ENCODE measurements around a stretch of chr11.

DNA sequence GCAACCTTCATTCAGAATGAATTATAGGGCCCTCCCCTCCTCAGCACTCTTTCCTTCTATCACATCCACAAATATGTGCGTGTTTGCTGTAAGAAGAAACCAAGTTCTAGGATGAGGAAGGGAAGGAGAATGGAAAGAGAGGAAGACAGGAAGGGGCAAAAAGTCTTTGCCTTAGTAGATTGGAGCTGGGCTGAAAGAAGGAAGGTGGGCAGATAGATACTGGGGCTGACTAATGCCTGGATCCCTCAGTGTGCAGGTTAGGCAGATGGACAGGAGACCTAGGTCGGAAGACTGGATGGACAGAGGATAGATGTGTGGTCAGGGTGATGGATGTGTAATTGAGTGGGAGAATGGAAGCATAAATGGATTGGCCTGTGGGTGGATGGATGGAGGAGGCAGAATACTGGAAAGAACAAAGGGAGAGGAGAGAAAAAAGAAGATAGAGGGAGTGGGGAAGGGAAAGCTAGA lies 14.3 kb downstream of the IFITM10 start:
- PRO-cap, 5 experiments, result no peak in any of the 5 experiments
- RAMPAGE, long total RNA, 2 experiments, result no peak in any of the 2 experiments
- RRBS, result no CpG with 5 or more reads among the region's 2 CpGs

GRCh38 chr11:1846882-1847388 lies 5.9 kb upstream of the LSP1 start:
- PRO-cap, 5 experiments, result no peak in any of the 5 experiments
- RAMPAGE, long total RNA, 2 experiments, result no peak in any of the 2 experiments
- RRBS, result no CpG with 5 or more reads among the region's 24 CpGs

GRCh38 chr11:1872591-1872913 lies 19.1 kb downstream of the PRR33 start:
- PRO-cap, 5 experiments, result no peak in any of the 5 experiments
- RAMPAGE, long total RNA, 2 experiments, result no peak in any of the 2 experiments
- RRBS, result no CpG with 5 or more reads among the region's 12 CpGs

- PRO-cap, 5 experiments, result no peak in any of the 5 experiments
- RAMPAGE, long total RNA, 2 experiments, result no peak in any of the 2 experiments
- RRBS, result no CpG with 5 or more reads among the region's 4 CpGs
Observed at GRCh38 chr11:1893290-1894208, 1.9 kb upstream of the PRR33 start.

DNA sequence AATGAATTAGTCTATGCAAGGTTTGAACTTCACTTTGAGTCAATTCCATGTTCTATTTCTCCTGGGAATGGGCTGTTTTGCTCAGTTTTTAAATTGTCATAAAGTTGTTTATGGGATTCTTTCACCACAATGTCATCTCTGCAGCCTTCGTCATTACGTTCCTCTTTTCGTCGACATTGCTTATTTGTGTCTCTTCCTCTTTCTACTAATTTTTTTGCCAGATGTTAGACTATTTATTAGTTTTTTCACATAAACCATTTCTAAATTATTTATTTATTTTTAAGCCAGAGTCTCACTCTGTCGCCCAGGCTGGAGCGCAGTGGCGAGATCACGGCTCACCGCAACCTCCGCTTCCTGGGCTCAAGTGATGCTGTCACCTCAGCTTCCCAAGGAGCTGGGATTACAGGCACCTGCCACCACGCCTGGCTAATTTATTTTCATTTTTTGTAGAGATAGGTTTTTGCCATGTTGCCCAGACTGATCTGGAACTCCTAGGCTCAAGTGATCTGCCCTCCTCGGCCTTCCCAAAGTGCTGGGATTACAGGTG lies 7.1 kb upstream of the TNNT3 start:
- PRO-cap, 5 experiments, result no peak in any of the 5 experiments
- RAMPAGE, long total RNA, 2 experiments, result no peak in any of the 2 experiments
- RRBS, result no CpG with 5 or more reads among the region's 12 CpGs

DNA sequence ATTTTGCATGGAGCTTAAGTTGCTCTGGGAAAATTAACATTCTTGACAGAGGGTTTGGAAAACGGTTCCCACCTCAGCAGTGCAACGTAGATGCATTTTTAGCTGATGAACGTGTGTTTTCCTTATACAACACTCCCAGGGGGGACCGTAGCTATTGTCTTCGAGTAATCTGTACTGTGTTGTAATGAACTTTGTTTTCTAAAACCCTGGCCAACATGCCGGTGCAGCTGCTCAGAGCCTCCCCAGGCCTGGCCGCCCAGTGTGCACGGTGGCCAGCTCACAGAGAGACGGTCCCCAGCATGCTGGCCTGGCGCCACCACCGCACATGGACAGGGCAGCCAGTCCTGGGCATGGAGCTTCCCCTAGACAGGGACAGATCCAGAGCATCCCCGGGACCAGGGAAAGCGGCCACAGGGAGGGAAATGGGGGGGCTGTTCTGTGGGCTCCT lies 2.1 kb downstream of the TNNT3 start:
- PRO-cap, 5 experiments, result no peak in any of the 5 experiments
- RAMPAGE, long total RNA, 2 experiments, result no peak in any of the 2 experiments
- RRBS, result 81% methylated on average over 2 of the region's 13 CpGs

DNA sequence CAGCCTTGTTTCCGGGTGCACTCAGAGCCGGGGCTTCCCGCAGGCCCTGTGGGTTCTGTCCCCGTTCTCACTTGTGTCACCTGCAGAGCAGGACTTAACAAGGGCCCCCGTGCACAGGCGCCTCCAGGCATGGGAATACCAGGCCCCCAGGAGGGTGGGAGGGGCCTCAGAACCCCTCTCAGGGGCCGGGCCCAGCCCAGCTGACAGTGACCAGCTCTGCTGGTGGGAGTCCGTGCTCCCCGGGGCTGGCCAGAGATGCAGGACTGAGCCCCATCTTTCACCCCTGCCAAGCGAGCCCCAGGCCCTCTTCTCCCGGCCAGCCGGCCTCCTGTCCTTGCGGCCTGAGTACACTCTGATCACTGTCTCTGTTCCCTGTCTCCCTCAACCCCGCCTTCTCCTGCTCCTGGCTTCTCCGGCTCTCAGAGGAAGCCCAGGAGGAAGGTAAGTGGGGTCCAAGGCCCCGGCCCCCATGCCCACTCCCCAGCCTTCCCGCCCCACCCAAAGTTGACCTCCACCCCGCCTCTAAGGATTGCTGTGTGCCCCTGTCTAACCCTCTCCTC lies 5.3 kb downstream of the TNNT3 start:
- PRO-cap, 5 experiments, result no peak in any of the 5 experiments
- RAMPAGE, long total RNA, 2 experiments, result no peak in any of the 2 experiments
- RRBS, result 79% methylated on average over 9 of the region's 18 CpGs

DNA sequence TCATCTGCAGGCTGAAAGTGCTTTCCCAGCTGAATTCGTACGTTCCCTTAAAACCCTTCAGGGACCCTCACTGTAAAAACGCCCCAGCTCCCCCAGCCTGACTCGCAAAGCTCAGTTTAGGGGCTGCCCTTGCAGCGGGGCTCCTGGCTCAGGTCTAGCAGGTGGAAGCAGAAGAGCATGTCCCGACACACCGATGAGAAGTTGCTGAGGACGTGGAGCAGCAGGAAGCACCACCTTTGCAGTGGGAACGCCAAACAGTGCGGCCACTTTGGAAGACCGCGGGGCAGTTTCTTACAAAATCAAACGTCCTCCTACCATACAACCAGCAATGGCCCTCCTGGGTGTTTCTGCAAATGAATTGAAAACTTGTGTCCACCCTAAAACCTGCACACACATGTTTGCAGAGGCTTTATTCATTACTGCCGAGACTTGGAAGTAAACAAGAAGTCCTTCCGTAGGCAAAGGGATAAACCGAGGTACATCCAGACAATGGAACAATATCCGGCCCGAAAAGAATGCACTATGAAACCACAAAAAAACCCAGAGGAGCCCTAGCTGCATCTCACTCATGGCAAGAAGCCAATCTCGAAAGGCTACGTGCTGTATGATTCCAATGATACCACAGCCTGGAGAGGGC lies 3.4 kb upstream of the MRPL23 start:
- PRO-cap, 5 experiments, result no peak in any of the 5 experiments
- RAMPAGE, long total RNA, 2 experiments, result no peak in any of the 2 experiments
- RRBS, result no CpG with 5 or more reads among the region's 20 CpGs

DNA sequence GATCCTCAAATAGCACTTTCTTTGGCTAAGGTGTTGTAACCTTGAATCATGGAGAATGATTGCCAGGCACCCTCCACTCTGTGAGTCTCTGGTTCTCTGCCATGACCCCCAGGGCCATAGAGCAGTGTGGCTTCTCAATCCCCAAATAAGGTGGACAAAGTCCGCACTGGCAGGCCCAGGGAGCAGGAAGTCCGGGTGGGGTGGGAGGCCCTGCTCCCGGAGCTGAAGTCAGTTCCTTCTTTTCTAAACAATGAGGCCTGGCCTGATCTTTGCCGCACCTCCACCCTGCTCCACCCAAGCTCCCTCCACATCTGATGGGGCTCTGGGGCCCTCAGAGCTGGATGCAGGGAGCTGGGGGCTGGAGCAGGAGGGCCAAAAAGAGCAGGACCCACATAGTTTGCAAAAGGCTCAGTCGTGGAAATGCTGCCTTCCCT lies 36.6 kb downstream of the IGF2 start:
- PRO-cap, 5 experiments, result no peak in any of the 5 experiments
- RAMPAGE, long total RNA, 2 experiments, result no peak in any of the 2 experiments
- RRBS, result no CpG with 5 or more reads among the region's 5 CpGs

DNA sequence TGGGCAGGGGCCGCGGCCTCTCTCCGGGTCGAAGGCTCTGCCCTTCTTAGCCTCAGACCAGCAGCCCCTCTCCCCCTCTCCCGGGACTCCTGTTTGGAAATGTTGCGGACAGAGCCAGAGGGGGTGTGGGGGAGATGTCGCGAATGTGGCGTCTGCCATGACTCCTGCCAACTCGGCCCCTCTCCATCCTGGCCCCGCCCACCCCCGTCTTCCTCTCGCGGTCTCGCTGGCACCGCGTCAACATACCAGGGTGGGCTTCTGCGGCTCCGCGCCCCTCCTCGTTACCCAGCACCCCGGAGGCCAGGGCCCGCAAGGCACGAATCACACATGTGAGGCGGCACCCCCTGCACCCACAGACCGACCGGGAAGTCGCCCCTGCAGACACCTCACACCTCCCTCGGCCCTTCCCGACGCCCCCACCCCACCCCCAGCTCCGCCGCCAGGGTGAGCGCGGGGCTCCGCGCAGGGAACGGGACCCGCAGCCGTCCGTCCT lies 1.6 kb downstream of the IGF2 start:
- PRO-cap, 5 experiments, result no peak in any of the 5 experiments
- RAMPAGE, long total RNA, 2 experiments, result no peak in any of the 2 experiments
- RRBS, result 25% methylated on average over 11 of the region's 41 CpGs

DNA sequence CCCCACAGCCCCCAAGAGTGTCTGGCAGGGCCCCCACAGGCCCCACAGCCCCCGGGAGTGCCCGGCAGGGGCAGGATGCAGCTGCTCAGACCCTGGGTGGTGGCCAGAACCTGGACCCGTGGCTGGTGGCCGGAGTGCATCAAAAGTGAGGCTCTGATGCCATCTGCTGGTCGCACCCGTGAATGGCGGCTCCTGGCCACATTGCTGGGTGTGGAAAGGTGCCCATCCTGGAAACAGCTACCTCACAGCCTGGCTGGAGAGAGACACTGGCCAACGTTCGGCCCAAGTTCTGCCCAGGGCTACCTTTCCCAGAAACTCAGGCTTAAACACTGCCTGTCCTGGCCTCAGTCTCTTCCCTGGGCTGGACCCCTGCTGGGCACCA lies 4.5 kb downstream of the INS start:
- PRO-cap, 5 experiments, result peak in 1 of 5 experiments; most common plus-strand start position 245 of the sequence (in 1); most common minus-strand start position 147 of the sequence (in 1)
- RAMPAGE, long total RNA, 2 experiments, result no peak in any of the 2 experiments
- RRBS, result 3% methylated on average over 3 of the region's 9 CpGs

DNA sequence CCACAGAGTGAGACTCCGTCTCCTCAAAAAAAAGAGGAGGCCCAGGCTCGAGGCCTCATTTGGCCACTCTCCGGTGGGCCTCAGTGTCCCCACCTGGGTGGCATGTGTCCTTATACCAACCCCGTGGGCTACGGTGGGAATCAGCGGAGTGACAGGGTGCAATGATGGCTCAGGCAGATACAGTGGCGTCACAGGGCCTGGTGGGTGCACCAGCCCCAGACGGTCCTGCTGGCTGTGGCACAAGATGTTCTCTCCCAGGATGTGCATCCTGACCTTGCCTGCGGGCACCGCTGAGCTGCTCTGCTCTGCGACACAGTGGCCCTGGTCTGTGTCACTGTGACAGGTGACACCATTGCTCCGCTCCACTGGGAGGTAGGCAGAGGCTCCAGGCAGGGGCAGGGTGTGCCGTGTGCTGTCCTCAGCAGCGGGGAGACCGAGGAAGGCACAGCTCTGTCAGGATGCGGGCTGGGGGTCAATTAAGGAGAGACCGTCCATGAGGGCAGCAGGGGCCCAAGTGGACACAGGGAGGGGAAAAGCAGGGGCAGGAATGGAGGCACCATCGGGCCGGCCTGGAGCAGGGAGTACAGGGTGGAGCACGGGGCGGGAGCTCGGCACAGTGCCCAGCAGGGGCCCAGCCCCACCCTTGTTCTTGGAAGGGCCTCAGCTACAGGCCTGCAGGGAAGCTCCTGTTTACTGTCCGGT lies 21.7 kb upstream of the TH start:
- PRO-cap, 5 experiments, result no peak in any of the 5 experiments
- RAMPAGE, long total RNA, 2 experiments, result no peak in any of the 2 experiments
- RRBS, result no CpG with 5 or more reads among the region's 23 CpGs

- PRO-cap, 5 experiments, result no peak in any of the 5 experiments
- RAMPAGE, long total RNA, 2 experiments, result no peak in any of the 2 experiments
- RRBS, result 9% methylated on average over 5 of the region's 21 CpGs
Observed at GRCh38 chr11:2210859-2211691, 39.5 kb upstream of the TH start.

- PRO-cap, 5 experiments, result no peak in any of the 5 experiments
- RAMPAGE, long total RNA, 2 experiments, result no peak in any of the 2 experiments
- RRBS, result 39% methylated on average over 3 of the region's 13 CpGs
Observed at GRCh38 chr11:2300191-2300669, 1.5 kb downstream of the C11orf21 start.

DNA sequence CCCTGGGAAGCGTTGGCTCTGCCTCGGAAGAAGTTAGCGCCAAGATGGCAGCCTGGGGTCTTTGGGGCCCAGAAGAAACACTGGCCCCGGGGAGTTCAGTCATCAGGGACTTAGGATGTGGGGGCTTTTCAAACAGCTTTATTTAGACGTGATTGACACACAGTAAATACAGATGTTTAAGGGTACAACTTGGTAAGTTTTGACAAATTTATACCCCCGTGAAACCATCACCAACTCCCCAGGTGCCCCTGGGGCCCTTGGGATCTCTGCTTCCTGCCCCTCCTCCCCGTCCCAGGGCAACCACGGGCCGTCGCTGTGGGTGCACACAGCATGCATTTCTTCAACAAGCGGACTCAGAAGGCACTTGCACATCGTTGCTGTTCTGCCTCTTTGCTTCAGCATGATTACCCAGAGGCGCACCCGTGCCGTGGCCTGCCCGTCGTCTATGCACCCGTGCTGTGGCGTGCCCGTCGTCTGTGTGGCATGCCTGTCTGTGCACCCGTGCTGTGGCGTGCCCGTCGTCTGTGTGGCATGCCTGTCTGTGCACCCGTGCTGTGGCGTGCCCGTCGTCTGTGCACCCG lies 8.0 kb downstream of the CD81 start:
- PRO-cap, 5 experiments, result no peak in any of the 5 experiments
- RAMPAGE, long total RNA, 2 experiments, result no peak in any of the 2 experiments
- RRBS, result no CpG with 5 or more reads among the region's 30 CpGs

DNA sequence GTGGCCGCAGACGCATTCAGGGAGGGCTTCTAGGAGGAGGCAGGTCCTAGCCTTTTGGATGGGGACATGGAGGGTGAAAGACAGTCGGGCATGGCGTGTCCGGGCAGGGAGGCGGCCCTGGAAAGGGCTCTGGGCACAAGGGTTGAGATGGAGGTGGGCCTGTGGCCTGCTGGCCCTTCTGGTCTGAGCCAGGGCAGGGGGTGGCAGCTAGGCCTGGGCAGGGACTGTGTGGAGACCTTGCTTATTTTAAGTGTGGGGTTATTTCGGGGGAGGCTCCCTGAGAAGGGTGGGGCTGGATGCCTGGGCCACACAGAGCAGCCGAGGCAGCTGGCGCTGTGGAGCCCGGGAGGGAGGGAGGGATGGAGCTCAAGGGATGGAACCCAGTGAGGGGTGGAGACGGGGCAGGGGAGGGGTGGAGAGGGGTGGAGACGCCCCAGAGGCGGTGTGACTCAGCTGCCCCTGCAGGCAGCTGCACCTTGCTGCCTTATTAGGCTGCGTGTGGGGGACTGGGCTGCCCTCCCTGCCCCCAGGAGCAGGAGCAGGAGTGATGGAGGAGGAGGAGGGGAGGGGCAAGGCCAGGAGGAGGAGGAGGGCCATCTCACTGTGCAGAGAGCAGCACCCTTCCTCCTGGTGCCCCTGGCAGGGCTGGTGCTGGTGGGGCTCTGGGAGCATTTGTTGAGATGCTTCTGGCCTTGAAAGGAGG lies 9.9 kb upstream of the TSSC4 start:
- PRO-cap, 5 experiments, result no peak in any of the 5 experiments
- RAMPAGE, long total RNA, 2 experiments, result no peak in any of the 2 experiments
- RRBS, result no CpG with 5 or more reads among the region's 14 CpGs

DNA sequence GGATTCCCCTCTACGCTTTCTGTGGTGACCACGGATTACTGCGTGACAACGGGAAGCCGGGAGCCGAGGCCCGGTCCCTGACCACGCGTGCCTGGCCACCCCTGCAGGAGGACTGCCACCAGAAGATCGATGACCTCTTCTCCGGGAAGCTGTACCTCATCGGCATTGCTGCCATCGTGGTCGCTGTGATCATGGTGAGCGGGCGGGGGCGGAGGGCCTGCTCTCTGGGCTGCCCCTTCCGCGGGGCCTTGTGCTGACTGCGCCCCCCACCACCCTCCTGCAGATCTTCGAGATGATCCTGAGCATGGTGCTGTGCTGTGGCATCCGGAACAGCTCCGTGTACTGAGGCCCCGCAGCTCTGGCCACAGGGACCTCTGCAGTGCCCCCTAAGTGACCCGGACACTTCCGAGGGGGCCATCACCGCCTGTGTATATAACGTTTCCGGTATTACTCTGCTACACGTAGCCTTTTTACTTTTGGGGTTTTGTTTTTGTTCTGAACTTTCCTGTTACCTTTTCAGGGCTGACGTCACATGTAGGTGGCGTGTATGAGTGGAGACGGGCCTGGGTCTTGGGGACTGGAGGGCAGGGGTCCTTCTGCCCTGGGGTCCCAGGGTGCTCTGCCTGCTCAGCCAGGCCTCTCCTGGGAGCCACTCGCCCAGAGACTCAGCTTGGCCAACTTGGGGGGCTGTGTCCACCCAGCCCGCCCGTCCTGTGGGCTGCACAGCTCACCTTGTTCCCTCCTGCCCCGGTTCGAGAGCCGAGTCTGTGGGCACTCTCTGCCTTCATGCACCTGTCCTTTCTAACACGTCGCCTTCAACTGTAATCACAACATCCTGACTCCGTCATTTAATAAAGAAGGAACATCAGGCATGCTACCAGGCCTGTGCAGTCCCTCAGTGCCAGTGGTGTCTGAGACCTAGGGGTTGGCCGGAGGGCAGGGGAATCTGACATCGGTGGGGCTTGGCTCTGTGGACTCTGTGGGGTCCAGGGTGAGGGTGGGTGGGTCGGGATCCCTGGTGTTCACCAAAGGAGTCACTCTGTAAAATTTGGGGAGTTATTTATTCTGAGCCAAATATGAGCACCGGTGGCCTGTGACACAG lies 3.7 kb upstream of the TSSC4 start:
- PRO-cap, 5 experiments, result peak in 1 of 5 experiments; most common plus-strand start position 293 of the sequence (in 1)
- RAMPAGE, long total RNA, 2 experiments, result no peak in any of the 2 experiments
- RRBS, result 83% methylated on average over 12 of the region's 46 CpGs

DNA sequence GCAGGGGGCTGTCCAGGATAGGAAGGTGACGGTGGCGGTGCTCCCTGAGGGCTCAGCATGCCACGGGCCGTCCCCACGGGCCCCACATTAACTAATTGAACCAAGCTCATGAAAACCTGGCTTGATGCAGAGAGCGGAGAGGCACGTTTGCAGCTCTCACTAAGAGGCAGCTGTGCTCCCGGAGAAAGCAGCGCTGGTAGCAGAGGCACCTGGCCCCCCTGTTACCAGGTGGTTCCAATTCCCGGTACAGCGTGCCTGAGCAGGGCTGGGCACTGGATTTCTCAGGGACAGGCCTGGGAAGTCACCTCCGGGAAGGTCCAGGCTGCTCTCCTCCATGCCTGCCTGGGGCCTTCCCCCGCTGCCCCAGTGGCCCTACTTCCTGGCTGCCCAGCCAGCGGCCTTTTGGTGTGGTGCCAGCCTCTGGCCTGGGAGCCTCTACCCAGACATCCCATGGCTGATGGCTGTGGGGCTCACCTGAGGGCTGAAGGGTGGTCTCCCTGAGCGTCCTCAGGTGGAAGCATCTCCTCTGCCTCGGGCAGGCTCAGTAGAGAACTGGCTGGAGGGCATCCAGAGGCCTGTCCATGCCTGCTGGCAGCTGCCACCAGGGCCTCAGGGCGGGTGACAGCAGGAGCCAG lies 1.3 kb downstream of the KCNQ1 start:
- PRO-cap, 5 experiments, result no peak in any of the 5 experiments
- RAMPAGE, long total RNA, 2 experiments, result no peak in any of the 2 experiments
- RRBS, result 44% methylated on average over 5 of the region's 17 CpGs

DNA sequence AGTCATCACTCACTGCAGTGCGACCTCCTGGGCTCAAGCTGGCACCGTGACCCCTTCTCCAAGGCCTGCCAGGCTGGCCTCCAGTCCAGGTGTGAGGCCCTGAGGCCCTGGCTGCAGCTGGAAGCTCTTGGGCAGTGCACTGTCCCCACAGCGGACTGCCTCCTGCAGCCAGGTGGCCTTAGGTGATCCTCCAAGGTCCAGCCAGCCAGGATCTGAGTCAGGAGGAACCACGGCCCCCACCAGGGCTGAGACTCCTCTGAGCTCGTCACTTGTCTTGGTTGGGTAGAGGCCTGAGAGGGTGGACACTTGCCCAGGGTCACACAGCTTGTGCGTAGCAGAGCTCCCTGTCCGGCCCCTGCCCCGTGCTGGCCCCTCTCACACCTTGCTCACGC lies 20.4 kb downstream of the KCNQ1 start:
- PRO-cap, 5 experiments, result no peak in any of the 5 experiments
- RAMPAGE, long total RNA, 2 experiments, result no peak in any of the 2 experiments
- RRBS, result no CpG with 5 or more reads among the region's 9 CpGs

- PRO-cap, 5 experiments, result no peak in any of the 5 experiments
- RAMPAGE, long total RNA, 2 experiments, result no peak in any of the 2 experiments
- RRBS, result no CpG with 5 or more reads among the region's 3 CpGs
Observed at GRCh38 chr11:2662945-2663684, 218.3 kb downstream of the KCNQ1 start.